HT1080 (cell line): ENCODE data around the genes GJB6, FGF9 and SPATA13.

DNA sequence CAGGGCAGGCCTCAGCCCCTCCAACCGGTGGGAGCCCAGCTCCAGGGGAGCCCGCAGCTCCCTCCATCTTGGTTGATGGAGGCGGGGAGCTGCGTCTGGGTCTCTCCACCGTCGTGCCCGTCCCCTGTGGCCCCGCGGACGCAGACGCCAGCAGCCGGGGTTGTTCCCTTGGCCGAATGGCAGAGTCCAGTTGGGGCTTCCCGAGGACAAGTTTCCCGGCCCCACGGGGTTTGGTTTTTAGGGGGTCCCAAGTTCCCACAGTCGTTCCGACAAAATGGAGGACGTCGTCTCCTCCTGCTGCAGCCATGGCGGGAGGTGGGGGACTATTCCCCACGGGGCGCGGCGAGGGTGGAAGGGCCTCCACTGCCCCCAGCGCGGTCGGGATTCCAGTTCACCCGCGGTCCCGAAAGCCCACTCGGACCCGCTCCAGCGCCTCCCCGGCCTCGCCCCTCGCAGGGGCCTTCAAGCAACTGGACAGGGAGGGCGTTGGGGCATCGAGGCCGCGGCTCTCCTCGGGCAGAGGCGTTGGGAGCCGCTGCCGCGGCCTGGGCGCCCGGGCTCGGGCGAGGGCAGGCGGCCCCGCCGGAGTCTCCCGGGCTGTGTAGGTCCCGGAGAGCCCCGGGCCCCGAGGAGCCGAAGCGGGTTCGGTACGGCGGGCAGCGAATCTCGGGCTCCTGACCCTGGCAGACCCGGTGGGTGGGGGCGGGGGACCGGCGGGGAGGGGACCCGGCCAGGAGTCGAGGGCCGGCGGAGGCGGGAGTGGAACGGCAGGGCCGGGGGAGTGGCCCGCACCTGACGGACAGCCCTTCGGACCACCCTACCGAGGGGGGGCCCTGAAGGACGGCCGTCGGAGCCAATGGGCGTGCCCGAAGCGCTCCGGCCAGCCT lies 517 bp upstream of the ZMYM2 start:
RAMPAGE:
- cytosol, long total RNA = no peak
- long total RNA = no peak
- nucleus, long total RNA = no peak

DNA sequence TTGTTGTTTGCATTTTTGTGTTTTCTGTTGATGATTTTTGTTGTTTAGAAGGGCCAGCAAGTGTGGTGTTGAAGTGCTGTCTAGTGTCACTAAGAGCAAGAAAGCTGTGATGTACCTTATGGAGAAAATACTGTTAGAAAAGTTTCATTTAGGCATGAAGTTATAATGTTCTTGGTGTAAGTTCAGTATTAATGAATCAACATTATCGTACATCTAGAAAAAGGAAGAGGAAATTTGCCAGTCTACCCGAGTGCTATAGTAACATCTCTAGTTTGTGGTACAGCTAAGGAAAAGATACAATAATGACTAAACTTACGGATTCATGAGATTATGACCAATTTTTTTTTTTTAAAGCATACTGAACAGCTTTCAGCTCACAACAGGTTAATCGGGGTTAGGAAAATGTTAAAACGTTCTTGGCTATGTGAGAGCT lies 96.9 kb downstream of the ZMYM2 start:
RAMPAGE:
- cytosol, long total RNA = no peak
- long total RNA = no peak
- nucleus, long total RNA = no peak

DNA sequence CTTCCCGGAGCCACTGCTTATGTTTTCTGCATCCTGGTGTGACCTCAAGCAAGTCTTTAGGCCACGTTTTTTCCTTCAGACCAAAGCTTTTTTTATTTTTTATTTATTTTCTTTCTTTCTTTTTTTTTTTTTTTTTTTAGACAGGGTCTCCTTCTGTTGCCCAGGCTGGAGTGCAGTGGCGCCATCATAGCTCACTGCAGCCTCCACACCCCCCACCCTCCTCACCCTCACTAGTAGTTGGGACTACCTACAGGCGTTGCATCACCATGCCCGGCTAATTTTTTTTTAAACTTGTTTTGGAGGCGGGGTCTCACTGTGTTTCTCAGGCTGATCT lies 33.7 kb downstream of the GJA3 start:
RAMPAGE:
- cytosol, long total RNA = no peak
- long total RNA = no peak
- nucleus, long total RNA = no peak

RAMPAGE:
- cytosol, long total RNA = no peak
- long total RNA = no peak
- nucleus, long total RNA = no peak
Measured at GRCh38 chr13:20231778-20232646, at the start of gene GJB6. Gene GJB6, minus strand, starts transcription at chr13:20232319.

GRCh38 chr13:20258006-20258957 lies 26.2 kb upstream of the GJB6 start:
RAMPAGE:
- cytosol, long total RNA = no peak
- long total RNA = no peak
- nucleus, long total RNA = no peak

DNA sequence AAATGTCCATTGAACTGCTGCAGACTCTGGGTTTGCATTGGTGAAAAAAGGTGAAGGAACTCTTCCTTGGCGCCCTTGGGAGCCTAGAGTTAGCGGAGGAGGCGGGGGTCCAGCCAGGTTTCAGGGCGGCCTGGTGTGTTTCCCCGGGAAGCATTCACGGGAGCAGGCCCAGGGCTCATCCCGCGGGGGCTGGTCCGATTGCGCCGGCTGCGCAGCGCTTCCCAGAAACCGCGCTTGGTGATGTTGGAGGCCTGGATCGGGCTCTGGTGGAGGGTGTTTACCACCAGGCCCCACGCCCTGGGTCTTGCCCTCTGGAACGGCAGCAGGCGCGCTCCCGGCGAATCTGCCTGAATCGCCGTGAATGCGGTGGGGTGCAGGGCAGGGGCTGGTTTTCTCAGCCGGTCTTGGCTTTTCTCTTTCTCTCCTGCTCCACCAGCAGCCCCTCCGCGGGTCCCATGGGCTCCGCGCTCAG lies 69.2 kb upstream of the GJB6 start:
RAMPAGE:
- cytosol, long total RNA = no peak
- long total RNA = no peak
- nucleus, long total RNA = no peak

RAMPAGE:
- cytosol, long total RNA = no peak
- long total RNA = no peak
- nucleus, long total RNA = no peak
Measured at GRCh38 chr13:20461395-20461786, 64.3 kb downstream of the CRYL1 start.

GRCh38 chr13:21049775-21050114 lies 11.6 kb downstream of the LATS2 start:
RAMPAGE:
- cytosol, long total RNA = no peak
- long total RNA = no peak
- nucleus, long total RNA = no peak

GRCh38 chr13:21059761-21060581 lies 1.4 kb downstream of the LATS2 start:
RAMPAGE:
- cytosol, long total RNA = no peak
- long total RNA = no peak
- nucleus, long total RNA = no peak

RAMPAGE:
- cytosol, long total RNA = no peak
- long total RNA = no peak
- nucleus, long total RNA = no peak
Measured at GRCh38 chr13:21616863-21617432, 13.0 kb upstream of the MICU2 start.

DNA sequence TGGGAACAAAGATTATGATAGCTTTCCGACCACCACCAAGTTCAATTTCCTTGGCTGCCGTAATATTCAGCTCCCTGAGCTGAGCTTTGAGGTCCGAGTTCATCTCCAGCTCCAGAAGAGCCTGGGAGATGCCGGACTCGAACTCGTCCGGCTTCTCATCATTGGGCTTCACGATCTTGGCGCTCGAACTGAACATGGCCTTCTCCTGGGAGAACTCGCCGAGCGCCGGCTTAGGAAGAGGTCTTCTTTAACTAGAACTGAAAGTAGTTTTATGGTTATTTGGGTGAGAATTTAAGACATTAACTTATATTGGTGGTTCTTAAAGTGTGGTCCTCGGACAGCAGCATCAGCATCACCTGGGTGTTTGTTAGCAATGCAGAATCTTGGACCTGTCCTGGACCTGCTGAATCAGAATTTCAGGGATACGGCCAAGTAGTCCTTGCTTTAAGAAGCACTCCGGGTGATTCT lies 24.9 kb upstream of the MICU2 start:
RAMPAGE:
- cytosol, long total RNA = no peak
- long total RNA = no peak
- nucleus, long total RNA = no peak

DNA sequence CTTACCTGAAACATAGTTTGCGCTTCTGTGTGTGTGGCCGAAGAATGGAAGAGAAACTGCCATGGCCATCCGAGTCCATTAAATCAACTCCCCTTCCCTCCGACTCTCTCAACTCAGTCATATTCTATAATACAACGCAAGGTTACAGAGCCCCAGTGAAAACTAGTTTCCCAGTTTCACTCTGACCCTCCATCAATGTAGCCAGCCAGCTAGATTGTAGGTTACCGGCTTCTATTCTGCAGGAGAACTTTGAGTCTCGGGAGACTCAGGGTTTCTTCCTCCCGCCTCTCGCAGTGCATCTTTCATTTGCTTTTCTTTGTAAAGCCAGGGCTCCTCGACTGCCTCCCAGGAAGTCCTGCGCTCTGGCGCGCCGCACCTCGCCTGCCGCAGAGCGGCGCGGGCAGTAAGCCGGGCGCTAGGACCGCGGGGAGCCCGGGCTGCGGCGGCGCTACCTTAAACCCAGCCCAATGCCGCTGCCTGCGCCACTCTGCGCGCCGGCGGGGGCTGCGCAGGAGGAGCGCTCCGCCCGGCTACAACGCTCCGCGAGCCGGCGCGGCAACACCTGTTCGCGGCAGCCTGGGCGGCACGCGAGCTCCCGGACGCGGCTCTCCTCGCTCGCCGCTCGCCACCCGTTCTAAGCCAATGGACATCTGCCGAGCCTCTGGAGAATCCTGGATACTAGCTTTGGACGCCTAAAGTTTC lies at the start of gene FGF9:
TSS of gene FGF9 (plus strand) at position 482 of the 702 bp plus-strand sequence.
RAMPAGE:
- cytosol, long total RNA = no peak
- long total RNA = no peak
- nucleus, long total RNA = no peak

RAMPAGE:
- cytosol, long total RNA = no peak
- long total RNA = no peak
- nucleus, long total RNA = no peak
Measured at GRCh38 chr13:23185039-23185503, 4.3 kb downstream of the SGCG start.

DNA sequence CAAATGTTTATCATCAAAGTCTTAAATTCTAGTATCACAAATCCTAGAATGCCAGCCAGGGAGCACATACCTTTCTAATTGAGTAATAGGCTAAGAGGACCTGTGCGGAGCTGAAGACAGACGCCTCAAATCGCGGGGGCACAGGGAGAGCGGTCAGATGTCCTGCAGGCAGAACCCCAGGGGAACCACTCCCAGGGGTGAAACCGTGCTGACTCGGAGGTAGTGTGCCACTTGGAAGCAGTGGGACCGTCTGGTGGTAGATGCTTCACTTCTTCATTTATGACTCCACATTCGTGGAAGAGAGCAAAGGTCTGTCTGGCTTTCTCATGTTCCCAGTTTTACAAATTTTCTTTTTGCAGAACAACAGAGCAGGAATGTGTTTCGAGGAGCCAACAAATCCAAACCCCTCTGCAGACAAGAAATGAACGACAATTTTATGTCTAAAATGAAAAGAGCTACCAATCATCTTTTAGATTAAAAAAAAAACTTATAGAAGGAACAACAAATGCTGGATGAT lies 65.0 kb upstream of the TNFRSF19 start:
RAMPAGE:
- cytosol, long total RNA = no peak
- long total RNA = no peak
- nucleus, long total RNA = no peak

GRCh38 chr13:23637593-23638058 lies 67.4 kb downstream of the TNFRSF19 start:
RAMPAGE:
- cytosol, long total RNA = no peak
- long total RNA = no peak
- nucleus, long total RNA = no peak

RAMPAGE:
- cytosol, long total RNA = no peak
- long total RNA = no peak
- nucleus, long total RNA = no peak
Measured at GRCh38 chr13:23668515-23669195, 98.4 kb downstream of the TNFRSF19 start.

DNA sequence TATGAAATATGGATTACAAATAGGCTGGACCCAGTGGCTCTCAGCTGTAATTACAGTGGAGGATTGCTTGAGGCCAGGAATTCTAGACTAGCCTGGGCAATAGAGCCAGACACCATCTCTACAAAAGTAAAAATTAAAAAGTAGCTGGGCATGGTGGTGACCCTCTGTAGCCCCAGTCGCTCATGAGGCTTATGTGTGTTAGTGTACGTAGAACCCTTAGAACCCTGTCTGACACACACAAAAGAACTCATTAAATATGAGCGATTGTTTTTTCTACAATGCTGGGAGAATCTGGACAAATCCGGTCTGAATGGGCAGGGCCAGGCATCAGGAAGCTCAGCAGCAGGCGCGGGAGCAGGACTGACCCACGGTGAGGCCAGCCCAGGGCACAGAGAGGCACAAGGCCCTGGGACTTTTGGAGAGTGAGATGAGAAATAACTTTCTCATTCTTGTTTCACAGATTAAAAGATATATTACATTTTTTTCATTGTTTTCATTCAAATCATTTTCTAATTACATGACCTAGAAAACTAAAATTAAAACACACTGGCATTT lies 132.9 kb downstream of the TNFRSF19 start:
RAMPAGE:
- cytosol, long total RNA = no peak
- long total RNA = no peak
- nucleus, long total RNA = no peak

GRCh38 chr13:23915206-23915821 lies 26.1 kb upstream of the MIPEP start:
RAMPAGE:
- cytosol, long total RNA = no peak
- long total RNA = no peak
- nucleus, long total RNA = no peak

RAMPAGE:
- cytosol, long total RNA = no peak
- long total RNA = no peak
- nucleus, long total RNA = no peak
Measured at GRCh38 chr13:24160422-24161026, at the start of gene SPATA13. Gene SPATA13, plus strand, starts transcription at chr13:24160720.

DNA sequence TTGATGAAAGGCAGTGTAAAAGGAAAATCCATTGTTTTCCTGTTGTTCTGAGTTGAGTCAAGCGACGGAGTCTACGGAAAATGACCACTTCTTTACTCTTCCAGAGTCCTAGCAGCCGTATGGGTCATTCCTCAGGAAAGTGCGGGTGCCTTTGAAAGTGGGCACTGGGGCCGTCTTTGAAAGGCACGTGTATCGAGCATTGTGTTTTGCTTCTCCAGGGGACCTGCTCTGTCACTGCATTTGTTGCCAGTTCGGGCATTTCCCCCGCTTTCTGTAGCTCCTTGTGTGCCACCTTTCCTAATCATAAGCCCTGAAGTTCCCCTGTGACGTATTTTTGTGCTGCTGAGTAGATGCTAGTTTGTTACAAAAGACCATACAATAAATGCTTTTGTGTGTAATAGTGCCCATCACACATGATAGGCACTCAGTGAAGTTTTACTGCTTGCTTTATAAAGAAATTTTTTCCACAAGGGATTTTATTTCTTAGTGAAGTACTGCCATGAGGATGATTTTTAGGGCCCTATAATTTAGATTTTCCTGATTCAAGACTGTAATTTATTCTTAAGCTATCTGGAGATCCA lies 24.4 kb downstream of the SPATA13 start:
RAMPAGE:
- cytosol, long total RNA = no peak
- long total RNA = no peak
- nucleus, long total RNA = no peak